ENCODE data around the gene THSD7B.

DNA sequence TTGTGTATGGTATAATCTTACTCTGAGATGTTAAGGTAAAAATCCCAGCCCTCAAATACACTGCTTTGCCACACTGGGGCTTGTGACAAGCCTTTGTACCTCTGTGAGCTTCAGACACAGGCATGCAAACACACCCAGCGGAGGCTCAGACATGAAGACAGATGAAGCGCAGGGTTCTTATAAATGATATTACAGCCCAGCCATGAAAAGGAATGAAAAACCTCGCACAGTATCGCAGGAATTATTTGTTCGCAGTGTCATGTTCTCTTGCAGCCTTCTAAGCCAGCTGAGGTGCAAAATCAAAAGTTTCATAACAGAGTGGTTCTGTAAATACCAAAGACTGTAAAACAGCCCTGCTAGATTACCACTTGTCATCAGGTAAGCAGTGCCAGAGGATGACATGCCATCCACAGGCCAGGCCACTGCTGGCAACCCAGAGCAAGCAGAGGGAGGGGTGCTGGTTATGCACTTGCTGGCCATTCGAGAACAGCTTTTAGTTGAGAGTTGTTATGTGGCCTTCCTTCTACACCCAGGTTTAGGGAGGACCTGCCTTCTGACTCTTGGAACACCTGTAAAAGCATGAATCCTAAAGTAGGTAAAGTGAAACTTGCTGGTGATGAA, 114.3 kb upstream of the MGAT5 start:
- RRBS = no CpG with 5 or more reads among the region's 6 CpGs

DNA sequence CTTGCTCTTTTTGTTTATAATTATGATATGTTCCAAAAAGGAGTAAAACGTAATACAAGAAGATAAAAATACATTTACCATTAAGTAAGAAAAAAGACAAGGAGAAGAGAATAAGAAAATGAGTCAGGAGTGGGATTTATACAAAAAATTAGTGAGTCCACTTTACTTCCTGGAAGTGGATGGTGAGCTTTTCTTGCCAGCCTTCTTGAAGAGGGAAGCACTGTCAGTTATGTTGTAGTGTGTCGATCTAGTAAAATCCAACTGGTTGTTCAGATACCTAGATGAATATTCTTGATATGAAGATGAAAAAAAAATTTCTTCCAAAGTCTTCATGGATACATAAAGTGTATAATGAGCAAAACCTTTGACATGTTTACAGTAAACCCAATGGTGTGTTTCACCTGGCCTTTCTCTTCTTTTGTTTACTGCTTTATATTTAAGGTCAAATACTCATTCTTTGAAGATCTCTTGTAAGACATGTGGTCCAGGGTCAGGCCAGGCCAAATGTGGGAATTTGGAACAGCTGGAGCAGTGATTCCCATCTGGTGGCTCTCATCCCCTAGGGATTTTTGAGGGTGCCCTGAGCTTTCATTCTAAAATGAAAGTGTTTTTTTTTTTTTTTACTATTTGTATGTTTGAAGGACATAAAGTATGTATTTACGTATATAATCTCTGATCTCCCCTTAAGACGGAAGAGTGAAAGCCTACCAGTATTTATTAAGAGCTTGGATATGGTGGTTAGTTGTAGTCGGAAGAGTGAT, 13.9 kb upstream of the MGAT5 start:
- RRBS = no CpG with 5 or more reads among the region's 5 CpGs

DNA sequence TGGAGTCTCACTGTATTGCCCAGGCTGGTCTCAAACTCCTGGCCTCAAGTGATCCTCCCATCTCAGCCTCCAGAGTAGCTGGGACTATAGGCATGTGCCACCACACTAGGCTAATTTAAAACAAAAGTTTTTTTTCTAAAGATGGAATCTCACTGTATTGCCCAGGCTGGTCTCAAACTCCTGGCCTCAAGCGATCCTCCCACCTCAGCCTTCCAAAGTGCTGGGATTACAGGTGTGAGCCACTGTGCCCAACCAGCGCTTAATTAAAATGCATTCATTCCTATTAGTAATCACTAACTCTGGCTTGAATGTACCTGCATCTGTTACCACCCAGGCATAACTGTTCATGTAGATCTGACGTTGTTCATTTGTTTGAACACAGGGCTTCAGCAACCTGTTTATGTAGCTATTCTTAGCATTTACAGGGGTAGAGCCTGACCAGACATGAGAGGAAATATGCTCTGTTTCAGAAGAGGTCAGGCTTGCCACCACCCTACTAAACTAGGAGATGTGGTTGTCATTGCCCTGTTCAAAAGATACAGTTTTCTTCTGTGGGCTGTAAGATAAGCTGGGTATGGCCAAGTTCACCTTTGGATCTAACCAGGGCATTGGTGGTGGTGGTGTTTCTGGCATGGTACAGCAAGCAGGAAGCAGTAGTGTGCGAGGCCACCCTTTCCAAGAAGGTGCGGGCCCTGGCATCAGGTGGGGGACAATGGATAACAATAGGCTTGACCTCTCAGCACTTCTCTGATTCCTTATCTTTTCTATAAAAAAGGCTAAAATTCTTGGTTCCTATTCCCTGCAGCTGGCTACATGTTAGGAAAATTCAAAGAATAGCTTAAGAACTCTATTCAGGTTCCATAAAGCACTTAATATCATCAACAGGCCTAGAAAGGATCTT, 8.8 kb downstream of the MGAT5 start:
- RRBS = no CpG with 5 or more reads among the region's 5 CpGs

- RRBS = no CpG with 5 or more reads among the region's 2 CpGs
Observed at GRCh38 chr2:134287242-134287851, 33.5 kb downstream of the MGAT5 start.

DNA sequence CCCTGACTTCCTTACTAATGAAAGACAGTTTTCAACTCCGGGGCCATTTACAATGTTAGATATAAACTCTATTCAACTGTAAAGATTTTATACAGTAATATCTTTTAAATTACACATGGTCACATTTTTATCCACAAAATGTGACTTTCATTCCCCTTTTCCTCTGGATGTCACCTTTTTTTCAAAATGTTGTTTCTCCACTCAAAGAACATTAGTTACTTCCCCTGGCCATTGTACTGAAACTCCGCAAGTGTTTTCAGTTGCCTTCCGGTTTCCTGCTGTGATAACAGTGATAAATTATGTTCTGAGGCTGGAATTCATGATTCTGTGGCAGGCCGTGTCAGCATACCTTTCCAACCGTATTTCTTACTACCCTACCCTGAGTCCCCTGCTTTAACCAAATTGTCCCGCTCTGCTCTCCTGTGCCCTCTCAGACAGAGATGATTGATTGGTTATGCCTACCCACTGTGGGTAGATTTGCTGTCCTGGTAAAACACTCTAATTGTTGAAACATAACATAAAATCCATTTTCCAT, 53.5 kb downstream of the MGAT5 start:
- RRBS = no CpG with 5 or more reads among the region's 6 CpGs

GRCh38 chr2:134313095-134313542, 59.2 kb downstream of the MGAT5 start:
- RRBS = no CpG with 5 or more reads among the region's 11 CpGs

DNA sequence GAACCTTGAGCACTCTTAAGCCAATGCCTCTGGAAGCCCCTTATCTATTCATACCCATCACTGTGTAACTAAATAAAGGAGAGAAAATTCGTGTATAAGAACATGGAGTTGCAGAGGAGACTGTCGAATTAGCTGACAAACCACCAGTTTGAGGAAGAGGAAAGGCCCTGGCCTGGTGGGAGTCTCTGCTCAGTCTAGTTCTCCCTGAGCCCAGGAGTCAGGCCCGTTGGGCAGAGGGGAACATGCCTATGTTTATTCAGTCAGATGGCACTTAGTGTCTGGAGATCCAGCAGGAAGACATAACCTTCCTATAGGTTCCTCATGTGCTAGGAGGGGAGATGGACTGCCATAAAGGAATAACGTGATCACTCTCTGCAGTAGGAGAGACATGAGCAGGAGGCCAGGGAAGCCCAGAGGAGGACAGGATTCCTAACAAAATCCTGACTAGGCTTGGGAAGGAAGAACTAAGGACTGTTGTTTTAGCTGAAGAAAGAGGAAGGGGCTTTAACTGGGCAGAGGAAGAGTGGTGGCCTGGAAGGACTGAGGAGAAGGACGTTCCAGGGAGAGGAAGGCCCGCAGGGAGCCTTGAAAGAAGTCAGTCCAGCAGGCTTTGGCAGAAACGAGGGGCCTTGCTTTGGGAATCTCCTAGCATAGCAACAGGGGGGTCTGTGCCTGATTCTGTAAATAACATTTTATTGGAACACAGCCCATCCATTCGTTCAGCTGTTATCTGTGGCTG, 60.5 kb downstream of the MGAT5 start:
- RRBS = no CpG with 5 or more reads among the region's 8 CpGs

GRCh38 chr2:134870215-134870805, 31.9 kb downstream of the ACMSD start:
- RRBS = no CpG with 5 or more reads among the region's 5 CpGs

GRCh38 chr2:134917140-134917811, 1.3 kb upstream of the CCNT2 start:
- RRBS = no CpG with 5 or more reads among the region's 18 CpGs

DNA sequence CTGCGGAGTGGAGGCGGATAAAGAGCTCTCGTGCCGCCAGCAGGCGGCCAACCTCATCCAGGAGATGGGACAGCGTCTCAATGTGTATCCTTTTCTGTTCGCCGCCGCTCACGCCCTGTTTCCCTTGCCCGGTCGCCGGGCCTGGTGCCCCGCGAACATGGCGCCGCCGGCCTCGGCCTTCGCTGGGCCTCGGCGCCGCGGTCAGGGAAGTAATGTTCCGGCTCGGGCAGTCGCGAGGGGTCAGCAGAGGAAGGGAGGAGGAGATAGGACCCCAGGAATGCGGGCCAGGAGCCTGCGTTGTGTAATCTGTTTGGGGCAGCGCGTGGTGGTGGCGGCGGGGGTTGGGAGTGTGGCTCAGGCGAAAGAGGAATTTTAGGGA, 296 bp downstream of the CCNT2 start:
- RRBS = 2% methylated on average over 8 of the region's 35 CpGs

- RRBS = no CpG with 5 or more reads among the region's 4 CpGs
Observed at GRCh38 chr2:134934023-134935012, 15.7 kb downstream of the CCNT2 start.

DNA sequence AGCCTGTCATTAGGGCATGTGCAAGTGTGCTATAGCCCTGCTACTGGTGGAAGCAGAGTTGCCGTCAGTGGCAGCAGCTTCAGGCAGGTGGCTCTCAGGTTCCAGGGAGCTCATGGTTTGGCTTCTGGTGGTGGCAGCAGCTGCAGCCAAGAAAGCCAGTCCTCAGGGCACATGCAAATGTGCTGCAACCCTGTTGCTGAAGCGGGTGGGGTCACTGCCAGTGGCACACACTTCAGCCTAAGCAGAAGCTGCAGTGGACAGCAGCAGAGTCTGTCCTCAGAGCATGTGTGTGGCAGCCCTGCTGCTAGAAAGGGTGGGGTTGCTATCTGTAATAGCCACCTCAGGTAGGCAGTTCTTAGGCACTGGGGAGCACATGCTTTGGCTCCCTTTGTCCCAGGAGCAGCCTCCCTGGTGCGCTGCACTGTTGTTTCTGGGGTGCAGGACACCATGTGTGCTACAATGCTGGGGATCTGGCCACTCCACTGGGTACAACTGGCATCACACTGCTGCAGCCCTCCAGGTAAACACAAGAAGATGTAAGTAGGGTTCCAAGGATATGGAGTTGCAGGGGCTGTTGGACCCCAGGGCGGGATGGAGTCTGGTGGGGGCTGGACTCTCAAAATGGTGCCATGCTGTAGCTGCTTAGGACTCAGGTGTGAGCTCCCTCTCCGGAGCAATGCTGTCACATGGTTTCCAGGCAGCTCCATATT, 57.1 kb downstream of the CCNT2 start:
- RRBS = no CpG with 5 or more reads among the region's 5 CpGs

DNA sequence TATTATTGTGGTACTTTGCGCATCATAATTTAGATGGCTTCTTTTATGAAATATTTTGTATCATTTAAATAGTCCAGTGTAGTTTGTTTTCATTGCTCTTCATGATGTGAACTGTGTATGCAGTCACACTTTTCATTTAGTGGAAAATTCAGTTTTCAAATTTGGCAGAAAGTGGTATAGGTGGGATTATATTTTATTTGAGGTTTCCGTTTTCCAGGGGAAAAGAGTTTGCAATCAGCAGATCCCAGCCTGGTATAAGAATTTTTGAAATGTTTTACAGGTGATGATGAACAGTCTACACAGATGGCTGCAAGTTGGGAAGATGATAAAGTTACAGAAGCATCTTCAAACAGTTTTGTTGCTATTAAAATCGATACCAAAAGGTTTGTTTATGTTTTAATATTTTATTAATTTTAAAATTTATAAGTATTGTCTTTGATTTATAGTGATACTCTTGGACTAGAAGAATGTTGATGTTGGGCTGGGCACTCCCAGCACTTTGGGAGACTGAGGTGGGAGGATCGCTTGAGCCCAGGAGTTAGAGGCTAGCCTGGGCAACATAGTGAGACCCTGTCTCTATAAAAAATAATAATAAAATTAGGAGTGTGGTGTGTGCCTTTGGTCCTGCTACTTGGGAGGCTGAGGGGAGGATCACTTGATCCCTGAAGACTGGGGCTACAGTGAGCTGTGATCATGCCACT, 6.5 kb downstream of the UBXN4 start:
- RRBS = no CpG with 5 or more reads among the region's 4 CpGs

DNA sequence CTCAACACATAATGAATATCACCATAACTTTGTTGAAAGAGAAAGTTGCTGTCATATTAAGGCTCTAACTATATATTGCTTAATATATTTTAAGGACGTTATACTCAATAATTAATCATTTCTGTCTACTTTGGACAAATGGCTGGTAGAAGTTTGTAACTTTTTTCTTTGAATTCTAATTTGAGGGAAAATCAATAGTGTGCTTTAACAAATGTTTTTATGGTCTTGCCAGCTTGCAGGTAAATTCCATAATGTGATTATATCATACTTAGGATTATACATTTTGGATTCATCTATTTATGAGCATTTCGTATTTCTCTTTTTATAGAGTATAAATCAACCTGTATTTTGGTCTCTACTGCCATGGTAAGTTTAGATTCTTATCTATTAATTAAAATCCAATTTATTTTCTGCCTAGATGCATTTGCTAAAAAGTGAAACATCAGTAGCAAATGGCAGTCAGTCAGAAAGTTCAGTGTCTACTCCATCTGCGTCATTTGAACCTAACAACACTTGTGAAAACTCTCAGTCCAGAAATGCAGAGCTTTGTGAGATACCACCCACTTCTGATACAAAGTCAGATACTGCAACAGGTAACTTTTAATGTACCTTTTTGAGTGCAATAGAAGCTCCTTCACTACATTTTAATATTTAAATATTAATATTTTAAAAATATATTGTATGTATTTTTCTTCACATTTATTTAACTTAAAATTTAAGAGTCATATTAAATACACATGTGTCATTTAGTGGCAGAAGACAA, 13.6 kb downstream of the UBXN4 start:
- RRBS = no CpG with 5 or more reads among the region's 3 CpGs

GRCh38 chr2:135866015-135866465, 10.2 kb downstream of the MCM6 start:
- RRBS = no CpG with 5 or more reads among the region's 7 CpGs

GRCh38 chr2:136024890-136026214, 39.9 kb upstream of the DARS1 start:
- RRBS = 17% methylated on average over 10 of the region's 46 CpGs

- RRBS = no CpG with 5 or more reads among the region's 3 CpGs
Observed at GRCh38 chr2:136128103-136128979, 10.4 kb upstream of the CXCR4 start.

DNA sequence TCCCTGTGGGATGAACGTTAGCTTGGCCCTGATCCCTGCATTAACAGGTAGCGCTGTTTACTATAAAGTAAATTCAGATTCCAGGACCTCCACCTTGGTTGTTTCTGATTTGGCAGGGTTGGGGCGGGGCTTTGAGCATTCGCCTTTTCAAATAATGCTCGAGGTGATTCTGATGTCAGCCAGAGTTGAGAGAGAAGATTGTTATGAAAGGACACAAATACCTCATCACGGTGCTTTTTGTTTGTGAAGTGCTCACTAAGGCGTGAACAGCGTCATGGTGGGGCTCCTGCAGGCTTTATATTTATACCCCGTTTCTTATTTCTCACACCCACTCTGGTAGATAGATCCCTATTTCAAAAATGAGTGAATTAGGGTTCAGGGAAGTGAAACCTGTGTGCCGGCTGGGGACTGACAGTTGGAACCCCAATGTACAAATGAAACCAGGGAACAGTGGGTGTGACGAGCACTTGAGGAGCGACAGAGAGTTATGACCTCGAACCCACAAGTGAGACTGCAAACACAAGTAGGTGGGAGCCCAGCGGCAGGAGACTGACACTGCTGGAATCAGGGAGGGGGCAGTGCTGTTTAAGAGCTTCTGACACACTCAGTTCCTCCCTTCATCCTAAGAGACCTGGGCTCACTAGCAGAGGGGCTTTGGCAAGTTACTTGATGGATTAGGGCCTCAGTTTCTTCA, 14.2 kb upstream of the CXCR4 start:
- RRBS = no CpG with 5 or more reads among the region's 14 CpGs

- RRBS = no CpG with 5 or more reads among the region's 5 CpGs
Observed at GRCh38 chr2:136325797-136326559, 208.0 kb upstream of the CXCR4 start.

- RRBS = 6% methylated on average over 25 of the region's 114 CpGs
Observed at GRCh38 chr2:136764981-136766433, at the start of gene THSD7B. TSS of gene THSD7B (plus strand) at chr2:136765545.